AG04450 (cell line): ENCODE measurements around a stretch of chr17.

DNA sequence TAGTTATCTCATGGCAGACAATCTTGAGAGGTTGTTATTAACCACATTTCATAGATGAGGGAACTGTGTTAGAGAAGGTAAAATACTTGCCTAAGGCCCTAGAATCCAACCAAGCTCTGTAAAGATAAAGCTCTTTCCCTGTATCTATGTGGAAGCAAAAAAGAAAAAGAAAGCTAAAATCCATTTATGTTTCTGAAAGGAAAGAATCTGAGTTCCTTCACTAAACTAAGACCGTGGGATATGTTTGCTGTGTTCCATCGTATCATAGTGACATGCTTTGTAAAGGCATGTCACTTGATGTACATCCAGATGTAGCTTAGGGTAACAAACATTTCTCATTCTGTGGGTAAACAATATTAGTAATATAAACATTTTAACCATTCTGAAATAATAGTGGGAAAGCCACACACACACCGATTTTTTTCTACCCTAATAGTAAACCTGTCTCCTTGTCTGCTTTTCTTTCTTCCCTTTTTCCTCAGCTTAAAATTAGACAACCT lies 78.1 kb downstream of the TUBD1 start:
- CAGE, long polyA plus RNA, result no peak
- RRBS, result no CpG with 5 or more reads among the region's 3 CpGs

DNA sequence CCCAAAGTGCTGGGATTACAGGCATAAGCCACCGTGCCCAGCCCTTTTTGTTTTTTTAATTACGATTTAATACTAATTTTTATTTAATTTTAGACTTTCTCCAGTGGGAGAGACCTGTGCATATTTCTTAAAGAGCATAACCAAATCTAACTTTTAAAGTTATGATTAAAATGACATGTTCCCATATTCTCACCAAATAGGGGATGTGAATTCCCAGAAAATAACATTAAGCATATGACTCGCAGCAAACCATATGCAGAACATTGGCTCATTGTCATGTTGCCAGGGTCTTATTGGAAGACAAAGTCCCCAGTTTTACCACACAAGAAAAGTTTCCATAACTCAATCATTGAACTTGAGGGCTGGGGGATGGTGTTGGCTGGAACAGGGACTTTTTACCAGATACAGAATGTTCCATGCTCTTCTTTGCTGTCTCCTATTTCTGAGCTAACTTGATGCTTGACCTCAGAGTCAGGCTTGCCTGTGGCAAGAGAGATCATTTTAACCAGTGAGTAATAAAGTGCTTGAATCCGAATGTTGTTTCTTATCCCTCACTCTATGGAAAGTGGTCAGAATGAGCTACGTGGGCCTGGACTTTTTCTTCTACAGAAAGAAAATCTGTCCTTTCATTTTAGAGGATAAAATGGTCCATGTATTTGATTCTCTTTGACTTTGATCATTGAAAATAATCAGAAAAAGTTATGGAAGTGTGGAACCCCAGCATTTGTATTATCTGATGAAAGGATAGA lies 67.2 kb downstream of the TUBD1 start:
- CAGE, long polyA plus RNA, result no peak
- RRBS, result no CpG with 5 or more reads among the region's 5 CpGs

DNA sequence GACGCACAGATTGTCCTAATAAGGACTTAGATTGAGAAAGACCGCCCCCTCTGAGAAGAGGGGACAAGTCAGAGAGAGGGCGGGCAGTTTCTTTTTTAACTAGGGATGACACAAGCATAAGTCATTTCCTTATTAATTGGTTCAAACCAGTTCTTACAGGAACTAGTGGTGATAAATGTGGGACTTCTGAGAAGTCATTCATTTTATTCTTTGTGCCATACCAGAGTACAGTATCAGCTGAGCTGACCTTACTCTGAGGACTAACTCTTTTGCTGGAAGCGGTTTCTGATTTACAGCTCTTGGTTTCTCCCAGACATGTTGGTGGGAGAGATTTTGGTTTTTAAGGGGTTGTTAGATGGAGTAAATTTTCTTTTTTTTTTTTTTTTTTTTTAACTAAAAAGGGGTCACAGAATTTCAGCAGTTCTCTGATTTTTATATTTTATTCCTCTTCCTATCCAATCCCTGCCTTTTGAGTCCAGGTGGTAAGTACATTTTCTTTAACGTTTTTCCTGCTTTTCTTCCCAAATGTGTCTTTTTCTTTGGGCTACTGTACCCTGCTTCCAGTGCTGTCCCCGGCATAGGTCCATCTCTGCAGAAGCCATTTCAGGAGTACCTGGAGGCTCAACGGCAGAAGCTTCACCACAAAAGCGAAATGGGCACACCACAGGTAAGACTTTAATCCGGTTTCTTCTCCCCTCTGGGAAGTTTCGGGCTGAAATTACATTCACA lies 54.8 kb downstream of the TUBD1 start:
- CAGE, long polyA plus RNA, result start-site peak on the plus strand centred at position 210 of the sequence, 181 bp wide, 898 and 1,158 reads in 2 replicates
- RRBS, result 4% methylated on average over 3 of the region's 10 CpGs

DNA sequence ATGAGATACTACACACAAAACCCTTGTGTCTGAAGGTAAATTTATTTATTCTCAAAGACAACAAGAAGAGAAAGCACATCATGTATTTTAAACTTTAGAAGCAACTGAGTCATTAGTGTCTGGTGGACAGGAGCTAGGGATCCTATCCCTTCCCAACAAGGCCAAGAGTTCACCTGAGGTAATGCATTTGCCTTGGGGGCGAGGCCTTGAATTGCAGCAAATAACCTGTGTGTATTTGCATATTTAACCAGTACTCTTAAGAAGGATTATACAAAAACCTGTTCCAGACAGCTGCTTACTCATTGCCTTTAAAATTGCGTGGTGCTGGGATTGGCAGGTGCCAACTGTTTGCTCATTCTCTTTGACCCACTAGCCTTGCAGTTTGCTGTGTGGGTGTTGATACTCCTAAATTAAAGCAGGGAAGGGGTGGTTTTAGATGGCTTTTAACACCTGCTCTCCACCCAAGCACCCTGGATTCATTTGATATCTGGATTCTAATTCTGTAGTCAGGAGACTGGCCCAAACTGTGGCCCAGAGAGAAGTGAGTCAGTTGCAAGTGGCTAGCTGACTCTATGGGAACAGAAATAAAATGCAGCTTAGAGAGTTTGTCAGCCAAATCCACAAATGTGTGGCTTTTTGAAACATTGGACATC lies 47.1 kb downstream of the TUBD1 start:
- CAGE, long polyA plus RNA, result no peak
- RRBS, result no CpG with 5 or more reads among the region's 2 CpGs

- CAGE, long polyA plus RNA, result no peak
- RRBS, result no CpG with 5 or more reads among the region's 5 CpGs
Observed at GRCh38 chr17:60394063-60394413, 2.1 kb upstream of the USP32 start.

DNA sequence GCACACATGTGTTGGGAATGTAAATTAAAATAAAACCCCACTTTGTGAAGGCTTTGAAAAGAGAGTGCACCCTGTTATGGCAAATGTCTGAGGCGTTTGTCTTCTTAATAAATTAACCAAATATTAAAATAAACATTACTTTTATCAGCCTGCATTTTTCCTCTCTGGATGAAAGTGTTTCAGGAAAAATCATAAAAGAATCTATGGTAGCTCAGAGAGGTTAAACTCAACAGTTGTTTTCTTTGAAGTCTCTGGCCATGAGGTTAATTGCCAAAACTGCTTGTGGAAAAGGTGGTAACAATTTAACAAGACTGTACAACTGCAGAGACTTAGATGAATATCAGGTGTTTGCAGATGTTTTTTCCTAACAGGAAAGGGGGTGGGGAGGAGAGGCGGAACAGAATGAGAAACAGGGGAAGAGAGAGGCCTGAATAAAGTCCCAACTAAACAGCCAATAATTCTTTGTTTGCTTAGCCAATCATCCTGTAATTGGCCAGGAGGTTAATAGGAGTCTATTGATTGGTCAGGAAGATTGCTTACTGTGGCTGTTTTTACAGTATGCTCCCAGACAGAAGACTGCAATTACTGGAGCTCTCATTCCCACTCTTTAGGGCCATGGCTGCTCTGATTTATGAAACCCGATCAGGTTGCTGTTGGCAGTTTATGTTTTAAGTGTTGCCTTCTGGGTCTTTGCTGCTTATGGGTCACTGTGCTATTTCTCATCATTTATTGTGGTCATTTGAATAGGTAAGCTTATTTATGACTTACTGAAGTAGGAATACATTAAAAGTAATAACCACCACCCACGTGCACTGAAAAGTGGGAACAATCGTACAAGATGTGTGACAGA lies 249.8 kb upstream of the TBX2 start:
- CAGE, long polyA plus RNA, result no peak
- RRBS, result no CpG with 5 or more reads among the region's 5 CpGs

DNA sequence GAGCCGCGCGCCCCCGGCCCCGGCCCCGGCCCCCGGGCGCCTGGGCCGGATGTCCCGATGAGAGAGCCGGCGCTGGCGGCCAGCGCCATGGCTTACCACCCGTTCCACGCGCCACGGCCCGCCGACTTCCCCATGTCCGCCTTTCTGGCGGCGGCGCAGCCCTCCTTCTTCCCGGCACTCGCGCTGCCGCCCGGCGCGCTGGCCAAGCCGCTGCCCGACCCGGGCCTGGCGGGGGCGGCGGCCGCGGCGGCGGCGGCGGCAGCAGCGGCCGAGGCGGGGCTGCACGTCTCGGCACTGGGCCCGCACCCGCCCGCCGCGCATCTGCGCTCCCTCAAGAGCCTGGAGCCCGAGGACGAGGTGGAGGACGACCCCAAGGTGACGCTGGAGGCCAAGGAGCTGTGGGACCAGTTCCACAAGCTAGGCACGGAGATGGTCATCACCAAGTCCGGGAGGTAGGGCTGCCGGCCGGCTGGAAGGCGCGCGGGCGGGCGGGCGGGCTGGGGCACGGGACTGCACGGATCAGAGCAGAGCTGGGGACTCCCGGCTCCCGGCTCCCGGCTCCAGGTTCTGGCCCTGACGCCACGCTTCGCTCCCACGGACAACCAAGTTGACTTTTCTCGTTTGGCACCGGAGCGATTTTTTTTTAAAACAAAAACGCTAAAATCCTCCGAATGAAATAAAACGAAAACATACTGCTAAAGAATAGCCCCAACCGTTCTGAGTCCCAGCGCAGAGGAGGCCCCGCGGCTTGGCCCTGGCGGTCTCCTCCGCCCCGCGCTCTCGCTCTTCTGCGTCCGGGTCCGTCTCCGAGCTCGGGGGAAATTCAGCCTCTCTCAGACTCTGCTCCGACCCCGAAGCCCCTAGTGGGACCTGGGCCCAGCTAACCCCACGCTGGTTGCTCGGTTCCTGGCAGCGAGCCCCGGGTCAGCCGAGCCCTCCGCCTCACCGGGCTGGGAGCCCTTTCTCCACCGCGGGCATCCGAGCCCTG lies 771 bp downstream of the TBX2 start:
- CAGE, long polyA plus RNA, result no peak
- RRBS, result under 1% methylated on average over 22 of the region's 109 CpGs

GRCh38 chr17:61443502-61444154 lies 8.6 kb upstream of the TBX4 start:
- CAGE, long polyA plus RNA, result no peak
- RRBS, result 90% methylated on average over 4 of the region's 29 CpGs

GRCh38 chr17:61457965-61458503 lies 5.8 kb downstream of the TBX4 start:
- CAGE, long polyA plus RNA, result no peak
- RRBS, result no CpG with 5 or more reads among the region's 15 CpGs

GRCh38 chr17:61489368-61489722 lies 37.1 kb downstream of the TBX4 start:
- CAGE, long polyA plus RNA, result no peak
- RRBS, result no CpG with 5 or more reads among the region's 11 CpGs

GRCh38 chr17:61699596-61700121 lies 108.6 kb upstream of the NACA2 start:
- CAGE, long polyA plus RNA, result no peak
- RRBS, result no CpG with 5 or more reads among the region's 2 CpGs

- CAGE, long polyA plus RNA, result no peak
- RRBS, result no CpG with 5 or more reads among the region's 5 CpGs
Observed at GRCh38 chr17:61945859-61946703, 18.3 kb upstream of the INTS2 start.

DNA sequence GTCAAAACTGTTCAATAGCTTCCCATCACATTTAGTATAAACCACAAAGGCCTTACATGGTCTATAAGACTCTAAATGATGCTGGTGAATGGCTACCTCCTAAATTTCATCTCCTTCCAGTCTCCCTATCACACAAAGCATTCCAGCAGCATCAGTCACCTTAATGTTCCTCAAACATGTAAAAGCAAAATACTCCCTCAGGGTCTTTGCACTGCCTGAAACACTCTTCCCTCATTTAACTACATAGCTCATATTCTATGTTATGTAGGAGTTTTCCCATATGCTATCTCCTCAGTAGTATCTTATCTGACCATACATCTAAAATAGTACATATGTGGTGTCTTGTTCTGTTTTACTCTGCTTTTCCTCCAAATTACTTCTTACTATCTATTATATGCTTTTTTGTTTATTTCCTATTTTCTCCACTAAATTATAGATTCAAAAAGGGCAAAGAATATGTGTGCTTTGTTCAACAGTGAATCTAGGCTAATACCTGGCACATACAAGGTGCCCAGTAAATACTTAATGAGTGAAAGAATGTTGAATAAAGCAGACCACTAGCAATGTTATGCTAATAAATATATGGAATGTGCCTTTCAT lies 53.7 kb upstream of the INTS2 start:
- CAGE, long polyA plus RNA, result no peak

DNA sequence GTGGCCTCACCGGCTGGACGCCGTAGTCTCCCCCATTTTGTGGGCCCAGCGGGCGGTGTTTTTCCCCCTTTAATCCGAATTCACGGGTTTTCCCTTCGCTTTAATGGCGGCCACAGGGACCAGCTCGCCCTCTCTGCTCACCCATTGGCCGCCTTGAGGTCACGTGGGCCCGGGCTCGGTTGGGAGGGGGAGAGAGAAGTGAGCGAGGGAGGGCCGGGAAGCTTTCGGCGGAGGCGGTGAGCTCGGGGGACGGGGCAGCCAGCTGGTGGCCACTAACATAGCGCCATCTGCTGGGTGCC lies 706 bp upstream of the MED13 start:
- CAGE, long polyA plus RNA, result no peak
- RRBS, result 1% methylated on average over 6 of the region's 22 CpGs

- CAGE, long polyA plus RNA, result no peak
- RRBS, result no CpG with 5 or more reads among the region's 5 CpGs
Observed at GRCh38 chr17:62089983-62090677, 25.1 kb upstream of the MED13 start.

DNA sequence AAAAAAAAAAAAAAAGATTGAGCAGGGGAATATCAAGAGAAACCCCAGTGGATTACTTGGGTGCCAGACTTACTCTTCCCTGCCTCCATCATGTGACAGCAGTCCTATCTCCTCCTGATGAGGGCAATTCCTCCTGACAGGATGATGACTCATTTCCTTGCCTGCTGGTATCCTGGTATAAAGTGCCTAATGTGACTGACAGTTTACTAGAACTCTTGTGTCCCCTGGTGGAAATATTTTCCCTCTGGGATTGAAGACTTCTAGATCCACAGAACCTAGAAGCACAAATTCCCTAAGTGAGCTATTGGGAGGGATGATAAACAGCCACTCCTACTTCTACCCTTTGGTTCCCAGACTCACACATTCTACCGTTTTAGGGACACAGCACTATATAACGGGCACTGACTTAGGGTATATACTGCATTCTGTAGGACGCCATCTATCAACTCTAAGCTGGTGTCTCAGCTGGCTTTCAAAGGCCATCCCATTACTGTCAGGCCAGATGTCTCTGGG lies 114.5 kb upstream of the MED13 start:
- CAGE, long polyA plus RNA, result no peak
- RRBS, result no CpG with 5 or more reads among the region's 3 CpGs

DNA sequence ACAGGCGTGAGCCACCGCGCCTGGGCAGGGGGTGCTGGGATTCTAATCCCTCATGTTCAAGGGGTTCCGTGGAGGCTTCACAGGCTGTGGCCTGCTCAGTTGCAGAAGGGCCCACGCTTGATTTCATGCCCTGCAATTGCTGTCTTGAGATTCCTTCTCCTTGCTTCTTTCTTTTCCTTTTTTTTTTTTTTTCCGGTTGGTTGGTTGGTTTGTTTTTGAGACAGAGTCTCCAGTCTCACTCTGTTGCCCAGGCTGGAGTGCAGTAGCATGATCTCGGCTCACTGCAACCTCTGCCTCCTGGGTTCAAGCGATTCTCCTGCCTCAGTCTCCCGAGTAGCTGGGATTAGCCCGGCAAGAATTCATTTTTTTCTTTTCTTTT lies 19.0 kb upstream of the TLK2 start:
- CAGE, long polyA plus RNA, result no peak
- RRBS, result no CpG with 5 or more reads among the region's 10 CpGs

- CAGE, long polyA plus RNA, result no peak
- RRBS, result no CpG with 5 or more reads among the region's 5 CpGs
Observed at GRCh38 chr17:62543485-62544514, 65.2 kb downstream of the TLK2 start.

DNA sequence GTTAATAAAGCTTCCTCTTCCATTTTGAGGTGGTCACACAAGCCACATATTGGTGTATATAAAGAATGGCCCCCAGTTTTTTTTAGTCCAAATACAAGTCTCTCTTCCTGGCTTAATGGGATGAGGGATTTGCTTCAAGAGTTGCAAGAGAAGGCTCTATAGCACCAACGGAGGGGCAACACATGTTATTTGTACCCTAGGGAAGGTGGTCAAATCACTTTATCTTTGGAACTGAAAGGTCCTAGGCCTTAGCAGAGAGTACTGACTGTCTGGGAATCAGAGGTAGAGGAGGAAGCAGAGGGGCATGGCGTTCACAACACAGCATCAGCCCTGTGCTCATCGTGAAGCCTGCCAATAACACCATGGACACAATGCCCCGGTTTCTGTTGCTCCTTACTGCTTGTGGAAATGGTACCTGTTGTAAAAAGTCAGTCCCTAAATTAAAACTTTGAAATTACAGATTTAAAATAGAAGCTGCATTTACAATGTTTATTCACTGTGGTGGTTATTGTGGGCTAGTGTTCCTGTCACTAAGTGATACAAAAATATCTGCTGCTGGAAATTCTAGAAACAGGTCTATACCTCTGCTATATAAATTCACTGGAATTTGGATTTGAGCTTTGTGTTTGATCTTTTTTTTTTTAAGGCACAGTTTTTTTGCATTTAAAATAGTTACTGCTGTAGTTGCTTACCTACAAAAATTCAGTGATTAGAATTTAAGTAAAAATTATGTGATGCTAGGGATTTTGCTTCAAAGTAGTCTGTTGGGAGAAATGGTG lies 24.4 kb upstream of the MRC2 start:
- CAGE, long polyA plus RNA, result no peak
- RRBS, result no CpG with 5 or more reads among the region's 4 CpGs

DNA sequence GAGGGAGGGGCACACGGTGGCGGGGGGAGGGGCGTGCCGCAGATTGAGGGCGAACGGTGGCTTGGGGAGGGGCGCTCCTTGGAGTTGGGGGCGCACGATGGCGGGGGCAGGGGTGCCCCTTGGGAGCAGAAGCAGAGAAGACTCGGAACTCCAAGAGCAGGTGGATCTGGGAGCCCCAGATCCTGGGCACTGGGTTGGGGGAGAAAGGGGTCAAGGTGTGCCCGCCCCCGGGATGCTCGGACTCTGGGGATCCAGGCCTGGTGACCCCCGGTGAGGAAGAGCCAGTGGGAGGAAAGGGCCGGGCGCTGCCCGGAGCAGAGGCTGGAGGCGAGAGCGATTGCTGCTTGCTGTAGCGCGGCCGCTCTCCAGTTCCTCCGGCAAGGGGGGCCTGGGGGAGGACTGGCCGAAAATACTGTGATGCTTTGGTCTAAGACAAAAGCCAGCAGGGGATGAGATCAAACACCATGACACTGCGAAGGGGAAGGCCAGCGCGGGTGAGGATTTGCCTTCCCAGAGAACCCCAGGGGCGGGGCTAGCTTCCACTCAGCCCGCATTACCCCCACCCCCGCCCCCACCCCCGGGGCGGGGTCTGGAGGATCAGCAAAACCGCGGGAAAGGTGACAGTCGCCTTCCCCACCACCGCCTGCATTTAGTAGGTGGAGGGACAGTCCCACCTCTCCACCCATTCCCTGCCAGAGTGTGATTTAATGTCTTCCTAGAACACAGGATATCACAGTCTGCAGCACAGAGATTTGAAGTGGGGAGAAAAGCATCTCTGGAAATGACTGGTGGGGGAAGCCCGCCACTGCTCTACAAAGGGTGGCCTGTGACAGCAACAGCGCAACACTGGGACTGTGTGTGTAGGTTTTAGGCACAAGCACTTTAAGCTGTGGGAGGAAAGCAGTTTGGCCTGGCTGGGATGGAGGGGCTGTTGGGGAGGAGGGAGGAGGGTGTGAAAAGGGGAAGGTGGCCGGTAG lies 25.6 kb downstream of the MRC2 start:
- CAGE, long polyA plus RNA, result no peak
- RRBS, result 6% methylated on average over 8 of the region's 40 CpGs